Karpas-422 (cell line): ENCODE measurements around a stretch of chr7.

DNA sequence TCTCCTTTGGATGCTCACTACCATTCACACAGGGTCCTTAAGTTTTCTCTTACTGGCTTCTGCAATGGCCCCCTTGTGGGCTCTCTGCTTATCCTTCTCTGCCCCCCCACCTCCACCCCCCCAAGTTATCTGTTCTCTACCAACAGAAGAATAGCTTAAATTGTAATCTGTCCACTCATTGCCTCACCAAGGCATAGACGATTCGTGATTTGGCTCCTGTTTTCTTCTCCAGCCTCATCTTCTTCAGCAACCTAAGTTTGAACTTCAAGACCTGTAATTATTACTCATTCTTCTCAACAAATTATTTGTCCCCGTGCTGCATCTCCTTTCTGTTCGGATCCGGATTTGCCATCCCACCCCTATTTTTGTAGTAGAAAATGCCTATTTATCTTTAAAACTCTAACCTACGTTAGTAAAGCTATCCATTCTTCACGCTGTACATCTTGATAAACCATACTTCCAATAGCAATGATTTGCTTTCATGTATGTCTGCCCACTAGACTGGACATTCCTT, 1.1 kb upstream of the RALA start:
- PRO-cap, result no peak
- RAMPAGE, long total RNA, result no peak

DNA sequence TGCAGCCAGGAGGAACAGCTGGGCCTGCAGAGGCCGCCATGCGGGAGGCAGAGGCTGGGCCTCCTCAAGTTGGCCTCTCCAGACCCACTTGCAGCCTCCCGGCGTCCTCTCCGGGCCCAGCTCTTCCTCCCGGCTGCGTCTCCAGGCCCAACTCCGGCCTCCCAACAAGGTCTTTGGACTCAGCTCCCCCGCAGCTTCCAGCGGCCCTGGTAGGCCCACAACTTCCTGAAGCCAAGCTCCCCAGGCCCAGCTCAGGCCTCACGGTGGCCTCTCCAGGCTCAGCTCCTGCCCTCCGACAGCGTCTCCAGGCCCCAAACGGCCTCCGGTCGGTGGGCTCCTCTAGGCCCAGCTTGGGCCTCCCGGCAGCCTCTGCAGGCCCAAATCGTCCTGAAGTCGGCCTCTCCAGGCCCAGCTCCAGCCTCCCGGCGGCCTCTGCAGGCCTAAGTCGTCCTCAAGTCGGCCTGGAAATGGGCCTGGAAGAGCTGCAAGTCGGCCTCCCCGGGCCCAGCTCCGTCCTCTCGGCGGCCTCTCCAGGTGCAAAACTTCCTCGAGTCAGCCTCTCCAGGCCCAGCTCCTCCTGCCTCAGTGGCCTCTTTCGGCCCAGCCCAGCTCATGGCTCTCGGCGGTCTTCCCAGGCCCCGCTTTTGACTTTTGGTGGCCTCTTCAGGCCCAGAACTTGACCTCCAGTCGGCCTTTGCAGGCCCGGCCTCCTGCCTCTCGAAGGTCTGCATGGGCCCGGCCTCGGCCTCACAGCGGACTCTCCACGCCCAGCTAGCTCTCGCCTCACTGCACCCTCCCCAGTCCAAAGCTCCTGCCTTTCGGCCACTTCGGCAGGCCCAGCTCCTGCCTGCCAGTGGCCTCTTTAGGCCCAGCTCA, 156.2 kb upstream of the CDK13 start:
- PRO-cap, result no peak
- RAMPAGE, long total RNA, result no peak

DNA sequence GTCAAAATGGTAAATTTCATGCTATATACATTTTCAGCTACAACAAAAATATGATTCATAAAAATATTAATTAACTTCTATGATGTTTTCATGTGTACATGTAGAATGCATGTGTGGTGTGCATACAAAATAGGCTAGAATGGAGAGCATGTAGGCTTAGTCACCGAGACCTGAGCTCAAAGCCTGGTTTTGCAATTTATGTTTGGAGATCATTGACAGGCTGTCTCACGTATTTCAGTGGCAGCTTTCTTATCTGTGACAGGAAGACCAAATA, 625.7 kb downstream of the SUGCT start:
- PRO-cap, result no peak
- RAMPAGE, long total RNA, result no peak

DNA sequence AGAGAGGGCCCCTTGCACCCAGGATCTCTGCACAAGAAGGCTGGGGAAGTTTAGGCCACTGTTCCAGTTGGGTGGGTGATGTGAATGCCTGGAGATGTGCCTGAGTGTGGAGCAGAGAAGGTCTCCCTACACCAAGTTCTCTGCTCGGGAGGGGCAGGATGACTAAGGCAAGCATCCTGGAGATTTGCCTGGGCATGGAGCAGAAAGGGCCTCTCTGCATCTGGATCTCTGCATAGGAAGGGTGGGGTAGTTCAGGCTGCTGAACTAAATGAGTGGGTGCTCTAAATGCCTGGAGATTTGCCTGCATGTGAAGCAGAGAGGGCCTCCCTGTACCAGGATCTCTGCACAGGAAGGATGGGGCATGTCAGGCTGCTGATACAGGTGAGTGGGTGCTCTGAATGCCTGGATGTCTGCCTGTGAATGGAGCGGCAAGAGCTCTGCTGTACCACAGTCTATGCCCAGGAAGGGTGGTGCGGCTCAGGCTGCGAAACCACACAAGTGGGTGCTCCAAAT, 680.7 kb downstream of the SUGCT start:
- PRO-cap, result no peak
- RAMPAGE, long total RNA, result no peak

DNA sequence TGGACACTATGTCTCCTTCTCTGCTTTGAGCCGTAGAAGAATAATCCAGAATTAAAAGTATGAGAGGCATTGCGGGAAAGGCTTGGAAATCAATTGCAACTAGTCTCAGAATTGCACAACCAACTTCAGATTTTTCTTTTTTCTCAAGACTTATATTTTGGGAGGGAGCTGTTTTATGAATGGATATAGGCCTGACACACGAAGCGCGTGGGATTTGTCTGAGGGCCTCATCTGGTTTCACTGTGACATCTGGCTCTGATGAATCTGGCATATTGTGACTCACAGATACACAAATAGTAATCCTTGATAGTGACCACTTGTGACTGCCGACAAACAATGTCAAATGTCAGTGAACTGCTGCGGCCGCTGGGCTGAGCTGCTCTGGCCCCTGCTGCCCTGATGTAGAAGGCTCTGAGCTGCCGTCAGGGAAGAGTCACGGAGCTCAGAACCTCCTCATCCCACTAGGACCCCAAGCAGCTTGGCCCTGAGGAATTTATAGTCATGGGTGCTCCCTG, 655.1 kb downstream of the INHBA start:
- PRO-cap, result no peak
- RAMPAGE, long total RNA, result no peak

GRCh38 chr7:41956354-41956645, 253.4 kb upstream of the INHBA start:
- PRO-cap, result no peak
- RAMPAGE, long total RNA, result no peak

GRCh38 chr7:42050395-42050782, 186.6 kb downstream of the GLI3 start:
- PRO-cap, result no peak
- RAMPAGE, long total RNA, result no peak

DNA sequence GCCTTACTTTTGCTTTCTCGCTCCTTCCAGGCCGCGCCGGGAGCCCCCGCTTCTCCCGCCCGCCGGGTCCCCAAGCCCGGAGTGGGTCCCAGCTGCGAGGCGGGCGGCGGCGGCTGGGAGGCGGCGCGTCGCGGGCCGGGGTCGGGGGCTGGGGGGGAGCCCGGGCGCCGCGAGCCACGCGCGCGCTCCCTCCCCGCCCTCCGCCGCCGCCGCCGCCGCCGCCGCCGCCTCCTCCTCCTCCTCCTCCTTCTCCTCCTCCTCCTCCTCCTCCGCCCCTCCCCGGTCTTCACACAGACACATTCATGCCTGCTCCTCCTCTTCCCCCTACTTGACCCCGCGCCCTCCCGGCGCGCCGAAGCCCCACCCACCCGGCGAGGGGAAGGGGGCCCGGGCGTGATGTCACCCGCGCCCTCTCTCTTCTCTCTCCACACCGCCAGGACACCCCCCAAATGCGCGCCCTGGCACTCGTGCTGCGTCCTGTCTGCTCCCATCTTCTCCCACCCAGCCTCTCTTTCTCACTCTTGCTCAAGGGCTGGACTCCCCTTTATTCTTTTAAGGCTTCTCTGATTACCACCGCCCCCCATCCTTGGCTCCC, 865 bp upstream of the GLI3 start:
- PRO-cap, result no peak
- RAMPAGE, long total RNA, result no peak

DNA sequence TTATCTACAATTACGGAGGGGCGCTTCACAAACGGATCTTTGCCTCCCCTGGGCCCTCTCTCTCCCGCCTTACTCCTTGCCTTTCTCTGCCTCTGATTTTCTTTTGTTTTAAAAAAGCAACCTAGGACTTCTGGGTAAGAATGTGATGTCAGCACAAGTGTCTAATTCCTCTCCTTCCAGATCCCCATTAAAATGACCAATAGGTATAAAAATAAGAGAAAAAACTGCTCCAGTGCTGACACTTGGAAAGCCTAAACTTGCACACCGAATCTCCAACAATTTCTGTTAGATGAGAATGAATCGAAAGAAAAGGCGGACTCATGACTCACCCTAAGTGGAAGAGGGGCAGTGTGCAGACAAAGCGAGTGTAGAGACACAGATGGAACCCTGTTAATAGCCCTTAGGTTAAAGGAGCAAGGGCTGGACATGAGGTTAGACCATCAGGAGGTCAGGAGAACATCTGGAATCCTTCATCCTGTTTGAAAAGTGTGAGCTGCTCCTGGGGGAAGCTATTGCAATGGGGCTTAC, 103.3 kb upstream of the GLI3 start:
- PRO-cap, result no peak
- RAMPAGE, long total RNA, result no peak

DNA sequence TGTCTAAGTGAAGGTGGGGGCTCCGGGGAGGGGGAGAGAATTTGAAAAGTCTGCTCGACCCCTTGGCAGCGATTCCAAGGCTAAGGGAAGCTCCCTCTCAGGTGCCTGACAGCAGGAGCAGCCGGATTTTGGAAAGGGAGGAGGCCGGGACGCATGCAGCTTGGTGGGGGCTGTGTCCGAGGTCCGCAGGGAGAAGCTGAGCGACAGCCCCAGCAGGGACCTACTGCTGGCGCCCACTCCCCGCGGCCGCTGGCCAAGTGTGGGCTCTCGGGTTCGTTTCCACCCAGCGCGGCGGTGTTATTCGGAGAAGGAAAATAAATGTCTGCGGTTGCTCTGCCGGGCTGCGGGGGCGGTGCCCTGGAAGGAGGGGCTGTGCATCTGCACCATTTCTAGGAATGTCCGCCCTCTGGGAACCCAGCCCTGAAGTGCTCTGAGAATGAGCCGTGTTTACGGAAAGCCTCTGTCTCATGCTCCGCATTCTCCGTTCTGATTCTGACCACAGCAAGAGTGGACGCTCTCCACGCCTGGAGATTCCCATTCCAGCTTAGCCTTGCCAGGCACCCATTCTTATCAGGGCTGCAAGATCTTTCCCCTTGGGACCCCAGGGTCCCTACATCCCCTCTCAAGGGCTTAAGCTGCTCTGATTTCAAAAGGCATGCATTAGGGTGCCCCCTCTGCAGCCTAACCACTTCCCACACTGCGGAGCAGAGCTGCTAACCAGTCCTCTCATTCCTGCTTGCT, 256.5 kb upstream of the GLI3 start:
- PRO-cap, result no peak
- RAMPAGE, long total RNA, result no peak

DNA sequence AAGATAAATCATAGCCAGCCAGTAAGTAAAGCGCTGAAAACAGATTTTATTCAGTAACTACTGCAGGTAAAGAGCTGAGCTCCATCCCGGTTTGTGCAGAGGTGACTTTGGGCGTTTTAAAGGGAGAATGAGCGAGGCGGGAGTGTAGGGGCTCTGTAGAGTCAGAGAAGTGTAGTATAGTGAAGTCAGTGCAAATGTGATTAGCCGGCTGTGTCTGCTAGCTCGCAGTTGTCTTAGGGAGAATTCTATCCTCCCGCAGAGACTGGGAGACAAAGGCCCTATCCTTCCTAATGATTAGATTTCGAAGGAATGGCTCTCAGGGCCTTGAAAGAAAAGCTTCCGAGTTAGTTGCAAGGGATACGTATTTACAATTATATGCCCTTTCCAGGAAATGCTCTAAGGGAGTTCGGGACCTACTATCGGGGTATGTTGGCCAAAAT, 615 bp downstream of the MRPL32 start:
- PRO-cap, result no peak
- RAMPAGE, long total RNA, result no peak

- PRO-cap, result no peak
- RAMPAGE, long total RNA, result no peak
Measured at GRCh38 chr7:43211598-43212035, 99.2 kb downstream of the HECW1 start.

DNA sequence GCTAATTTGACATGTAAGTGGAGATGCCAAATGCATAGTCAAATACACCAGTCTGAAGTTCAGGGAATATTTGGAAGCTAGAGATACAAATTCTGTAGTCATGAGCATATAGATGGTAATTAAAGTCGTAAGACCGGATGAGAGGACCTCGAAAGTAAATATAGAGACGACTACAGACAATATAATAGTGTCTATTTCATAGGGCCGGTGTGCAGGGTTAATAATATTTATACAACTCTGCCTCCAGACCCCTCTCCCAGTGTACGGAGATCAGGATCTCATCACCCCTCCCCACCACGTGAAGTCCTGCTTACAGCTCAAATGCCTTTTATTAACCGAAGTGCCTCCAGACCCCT, 598 bp upstream of the STK17A start:
- PRO-cap, result no peak
- RAMPAGE, long total RNA, result no peak

DNA sequence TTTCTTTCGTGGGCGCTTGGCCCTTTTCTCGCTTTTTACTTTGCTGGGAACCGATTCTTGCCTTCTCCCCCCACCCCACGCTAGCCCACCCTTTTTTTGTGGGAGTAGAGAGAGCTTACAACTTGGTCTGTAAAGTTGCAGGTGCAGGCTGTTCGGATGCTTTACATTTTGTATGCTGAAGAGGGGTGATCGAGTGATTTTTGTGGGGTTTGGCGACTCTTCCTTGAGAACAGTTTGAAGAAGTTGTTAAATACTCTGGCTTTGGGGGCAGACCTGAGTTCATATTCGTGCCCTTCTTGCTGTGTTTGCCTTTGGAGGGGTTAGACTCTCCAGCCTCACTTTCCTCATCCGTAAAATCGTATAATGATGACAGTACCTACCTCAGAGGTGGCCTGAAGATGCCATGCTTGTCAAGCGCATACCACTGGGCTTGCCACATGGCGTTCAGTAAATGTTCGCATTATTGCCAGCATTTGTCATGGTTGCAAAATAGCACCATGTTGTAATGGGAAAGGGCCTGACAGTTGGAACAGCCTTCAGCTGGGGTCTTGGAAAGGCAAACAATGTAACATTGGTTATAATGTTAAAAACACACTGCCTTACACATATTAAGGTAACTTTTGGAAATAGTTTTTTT, 1.2 kb downstream of the STK17A start:
- PRO-cap, result no peak
- RAMPAGE, long total RNA, result no peak

DNA sequence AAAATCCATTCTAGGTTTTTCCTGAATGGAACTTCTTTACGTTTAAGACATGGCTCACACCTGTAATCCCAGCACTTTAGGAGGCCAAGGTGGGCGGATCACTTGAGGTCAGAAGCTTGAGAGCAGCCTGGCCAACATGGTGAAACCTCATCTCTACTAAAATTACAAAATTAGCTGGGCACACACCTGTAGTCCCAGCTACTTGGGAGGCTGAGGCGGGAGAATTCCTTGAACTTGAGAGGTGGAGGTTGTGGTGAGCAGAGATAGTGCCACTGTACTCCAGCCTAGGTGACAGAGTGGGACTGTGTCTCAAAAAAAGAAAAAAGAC, 5.6 kb downstream of the STK17A start:
- PRO-cap, result no peak
- RAMPAGE, long total RNA, result no peak

DNA sequence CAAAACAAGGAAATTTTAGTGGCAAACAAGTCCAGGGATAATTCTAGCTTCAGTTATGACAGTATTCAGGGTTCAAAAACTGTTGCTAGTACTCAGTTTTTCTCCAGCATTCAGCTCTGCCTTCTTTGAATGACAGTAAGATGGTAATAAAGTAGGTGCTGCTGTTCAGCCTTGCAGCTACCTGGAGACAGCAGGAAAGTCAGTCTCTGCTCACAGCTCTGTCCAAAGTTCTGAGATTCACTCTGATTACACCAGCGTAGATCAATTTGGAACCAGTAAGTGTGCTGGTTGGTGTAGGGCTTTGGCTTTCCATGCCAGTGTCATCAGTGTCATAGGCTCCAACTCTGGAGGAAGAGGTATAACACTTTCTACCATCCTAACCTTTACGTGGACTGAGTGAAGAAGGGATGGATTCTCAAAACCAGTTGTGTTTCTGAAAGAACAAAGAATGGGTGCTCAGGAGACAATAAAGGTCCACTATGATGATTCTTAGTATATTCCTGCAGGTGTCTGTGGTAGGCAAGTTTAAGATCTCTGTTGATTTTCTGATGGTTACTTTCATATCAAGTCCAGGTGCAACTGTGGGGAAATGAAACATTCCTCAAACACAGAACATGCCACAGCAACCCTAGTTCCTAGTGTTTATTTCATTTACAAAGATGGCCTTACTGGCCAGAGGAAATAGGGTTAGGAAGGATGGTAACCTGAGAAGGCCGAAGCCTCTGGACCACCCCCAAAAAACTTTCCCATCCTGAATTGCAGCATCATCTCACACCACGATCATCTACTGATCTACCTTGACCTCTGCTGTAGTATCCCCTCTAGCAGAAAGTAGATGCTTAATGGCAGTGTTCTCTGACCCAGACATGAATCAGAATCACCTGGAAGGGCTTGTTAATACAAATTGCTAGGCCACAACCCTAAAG, 26.4 kb downstream of the STK17A start:
- PRO-cap, result no peak
- RAMPAGE, long total RNA, result no peak

GRCh38 chr7:43647845-43648212, 64.9 kb downstream of the STK17A start:
- PRO-cap, result no peak
- RAMPAGE, long total RNA, result no peak

DNA sequence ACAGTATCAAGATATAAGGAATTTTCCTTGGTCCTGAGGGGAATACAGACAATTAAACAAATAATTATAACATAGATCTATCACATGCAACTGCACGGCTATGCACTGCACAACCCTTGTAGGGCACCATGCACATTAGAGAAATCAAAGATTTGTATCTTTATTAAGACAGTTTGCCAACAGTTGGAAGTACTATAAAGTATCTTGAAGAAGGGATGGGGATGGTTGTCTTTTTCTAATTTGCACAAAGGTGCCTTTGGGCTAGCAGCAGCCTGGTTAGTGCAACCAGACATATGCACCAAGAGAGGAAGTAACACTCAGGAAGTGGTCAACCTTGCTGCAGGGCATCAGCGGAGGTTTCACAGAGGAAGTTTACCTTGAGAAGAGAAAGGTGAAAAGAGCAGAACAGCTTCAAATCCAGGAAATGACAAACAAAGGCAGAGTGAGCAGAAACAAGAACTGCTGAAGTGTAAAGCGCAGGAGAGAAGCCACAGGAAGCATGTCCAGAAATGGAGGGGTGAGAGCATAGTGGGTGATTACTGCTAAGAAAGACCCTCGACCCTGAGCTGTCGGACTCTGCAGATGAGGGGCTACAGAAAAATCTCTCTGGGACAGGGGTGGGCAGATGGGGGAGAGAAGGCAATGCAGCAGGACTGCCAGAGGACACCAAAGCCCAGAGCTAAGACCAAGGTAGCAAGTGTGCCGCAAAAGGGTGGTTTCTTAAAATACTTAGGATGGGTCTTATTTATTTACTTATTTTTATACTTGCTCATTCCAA, 66.9 kb downstream of the STK17A start:
- PRO-cap, result bidirectional peak, plus-strand start at position 470 of the sequence, minus-strand start at position 312 of the sequence
- RAMPAGE, long total RNA, result start-site peak on the plus strand centred at position 417 of the sequence, 122 bp wide, 16 and 37 reads in 2 replicates

DNA sequence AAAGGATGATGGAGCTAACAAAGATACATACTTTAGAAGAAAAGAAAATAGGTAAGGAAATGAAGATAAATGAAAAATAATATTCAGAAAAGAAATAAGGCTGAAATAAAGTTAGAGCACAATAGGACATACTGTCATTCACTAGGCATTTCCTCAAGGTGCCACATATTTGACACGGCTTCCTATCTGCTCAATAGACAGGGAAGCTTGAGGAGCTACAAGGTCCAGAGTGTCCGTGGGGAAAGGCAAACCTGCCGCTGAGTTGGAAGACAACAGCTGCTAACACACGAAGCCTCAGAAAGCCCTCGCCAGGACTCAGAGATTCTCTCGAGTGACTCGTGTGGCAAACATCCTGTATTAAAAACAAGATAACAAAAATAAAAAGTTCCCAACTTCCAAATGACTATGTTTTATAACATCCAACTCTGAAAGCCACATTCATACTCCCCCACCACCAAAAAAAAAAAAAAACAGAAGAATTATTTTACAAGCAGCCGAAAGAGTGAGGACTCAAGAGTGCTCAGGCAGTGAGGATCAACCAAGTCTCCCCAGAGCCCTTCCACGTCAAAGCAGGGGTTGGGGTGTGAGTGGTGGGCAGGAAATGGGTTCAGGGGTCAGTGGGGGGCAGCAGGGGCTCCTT, 67.6 kb downstream of the STK17A start:
- PRO-cap, result no peak
- RAMPAGE, long total RNA, result no peak

- PRO-cap, result no peak
- RAMPAGE, long total RNA, result no peak
Measured at GRCh38 chr7:43693452-43693898, 35.8 kb downstream of the COA1 start.